Calu3 (cell line): ENCODE measurements around a stretch of chr1.

- PRO-cap: no peak
Observed at GRCh38 chr1:27358353-27358968, 8.3 kb downstream of the MAP3K6 start.

DNA sequence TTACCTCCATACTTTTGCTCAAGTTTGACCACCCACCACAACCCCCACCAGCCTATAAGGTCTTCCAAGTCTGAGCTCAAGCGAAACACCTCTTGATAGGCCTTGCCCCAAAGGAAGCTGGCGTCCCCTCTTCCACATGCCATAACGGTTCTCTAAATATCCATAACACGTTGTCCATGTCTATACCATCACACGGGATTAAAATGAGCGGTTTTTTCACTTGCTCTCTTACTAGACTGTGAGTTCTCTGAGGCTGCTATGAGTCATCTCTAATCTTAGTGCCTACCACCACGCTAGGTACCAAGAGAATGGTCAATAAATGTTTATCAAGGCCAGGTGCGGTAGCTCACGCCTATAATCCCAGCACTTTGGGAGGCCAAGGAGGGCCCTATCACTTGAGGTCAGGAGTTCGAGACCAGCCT lies 41.0 kb downstream of the WASF2 start:
- PRO-cap: no peak

GRCh38 chr1:27478124-27478593 lies 11.8 kb downstream of the WASF2 start:
- PRO-cap: no peak

DNA sequence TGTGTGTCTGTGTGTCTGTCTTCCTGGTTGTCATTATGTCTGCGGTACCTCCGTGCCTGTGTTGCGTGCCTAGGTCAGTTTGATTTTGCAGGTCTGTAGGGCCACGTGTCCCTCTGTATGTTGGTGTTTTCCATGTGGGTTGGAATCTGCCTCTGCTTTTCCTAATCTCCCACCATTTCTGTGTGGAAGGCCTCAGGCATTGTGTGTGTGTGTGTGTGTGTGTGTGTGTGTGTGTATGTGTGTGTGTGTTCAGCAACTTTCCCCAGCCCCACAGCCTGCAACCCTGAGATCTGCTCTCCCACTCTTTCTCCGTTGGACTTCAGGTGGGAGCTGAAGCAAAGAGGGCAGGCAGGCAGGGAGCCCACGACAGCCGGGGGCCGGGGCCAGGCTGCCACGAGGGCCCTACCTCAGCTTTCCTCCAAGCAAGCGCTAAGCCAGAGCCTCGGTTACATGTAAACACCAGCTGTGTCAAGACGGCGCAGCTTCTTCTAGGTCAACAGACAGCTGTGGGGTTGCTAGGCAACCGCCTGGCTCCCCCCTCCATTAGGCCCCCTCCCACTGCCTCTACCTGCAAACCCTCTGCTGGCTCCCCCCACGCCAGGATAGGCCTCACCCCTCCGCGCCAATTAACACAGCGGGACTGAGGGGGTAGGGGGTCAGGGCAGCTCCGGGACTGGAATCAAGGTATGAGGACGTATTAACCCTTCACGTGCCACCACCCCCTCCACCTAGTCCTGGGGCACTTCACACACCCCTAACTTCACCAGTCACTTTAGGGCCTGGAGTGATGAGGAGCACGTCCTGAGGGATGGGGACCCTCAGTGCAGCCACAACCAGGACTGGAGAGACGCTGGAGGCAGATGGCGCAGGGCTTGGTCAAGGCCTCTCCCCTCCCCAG lies 37.1 kb upstream of the WASF2 start:
- PRO-cap: no peak

DNA sequence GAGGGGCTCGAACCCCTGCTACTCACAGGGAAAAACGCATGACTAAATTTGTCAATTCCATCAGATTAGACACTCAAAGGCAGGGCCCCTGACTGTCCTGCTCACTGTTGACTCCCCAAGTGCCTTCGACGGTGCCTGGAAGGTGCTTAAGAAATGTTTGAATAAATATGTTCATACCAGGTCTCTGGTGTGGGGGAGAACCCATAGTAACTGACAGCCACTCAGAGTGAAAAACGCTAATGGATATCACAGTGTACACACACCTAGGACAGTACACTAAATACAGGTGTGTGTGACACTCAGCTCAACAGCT lies 39.7 kb upstream of the WASF2 start:
- PRO-cap: no peak

GRCh38 chr1:27532184-27532427 lies 42.1 kb upstream of the WASF2 start:
- PRO-cap: no peak

GRCh38 chr1:27569014-27569425 lies 34.9 kb downstream of the AHDC1 start:
- PRO-cap: no peak

DNA sequence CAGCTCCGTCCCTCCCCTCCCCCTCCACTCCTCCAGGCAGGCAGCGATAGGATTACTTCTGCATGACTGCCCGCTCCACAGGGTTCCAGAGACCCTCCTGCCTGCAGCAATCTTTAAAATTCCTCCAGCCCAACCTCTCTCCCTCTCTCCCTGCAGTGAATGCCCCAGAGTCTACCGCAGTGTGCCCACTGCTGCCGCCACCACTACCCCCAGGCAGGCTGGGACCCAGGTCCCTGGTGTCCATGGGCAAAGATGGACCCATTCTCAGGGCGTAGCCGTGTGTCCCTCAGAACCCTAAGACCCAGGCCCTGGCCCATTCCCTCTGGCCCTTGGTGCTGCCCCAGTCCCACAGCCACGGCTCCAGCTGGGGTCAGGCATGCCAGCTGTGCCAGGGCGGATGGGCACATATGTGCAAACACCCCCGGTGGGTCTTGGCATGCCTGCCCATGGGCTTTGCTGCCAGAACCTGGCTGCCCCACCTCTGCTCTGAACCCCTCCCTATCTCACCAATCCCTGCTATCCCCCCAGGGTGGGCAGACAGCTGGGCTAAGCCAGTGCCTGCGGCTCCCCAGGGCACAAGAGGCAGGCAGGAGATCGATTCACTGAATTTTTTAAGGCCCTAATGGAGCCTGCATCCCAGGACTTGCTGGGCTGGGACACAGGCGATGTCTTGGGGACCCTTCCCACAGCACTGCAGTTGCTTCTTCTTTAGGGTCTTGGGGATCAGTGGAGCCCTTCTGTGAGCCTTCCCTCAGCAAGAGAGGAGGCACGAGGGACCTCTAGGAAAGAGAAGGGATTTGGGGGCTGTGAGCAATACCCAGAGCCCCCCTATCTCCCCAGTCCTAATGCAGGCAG lies 10.5 kb downstream of the AHDC1 start:
- PRO-cap: no peak

GRCh38 chr1:27597665-27598748 lies 5.9 kb downstream of the AHDC1 start:
- PRO-cap: no peak

GRCh38 chr1:27873623-27874175 lies 1.4 kb downstream of the THEMIS2 start:
- PRO-cap: no peak

- PRO-cap: no peak
Observed at GRCh38 chr1:27886096-27886661, 13.8 kb downstream of the THEMIS2 start.

- PRO-cap: no peak
Observed at GRCh38 chr1:27958541-27959133, 1.1 kb upstream of the XKR8 start.

GRCh38 chr1:27992271-27992856 lies 32.6 kb downstream of the XKR8 start:
- PRO-cap: no peak

DNA sequence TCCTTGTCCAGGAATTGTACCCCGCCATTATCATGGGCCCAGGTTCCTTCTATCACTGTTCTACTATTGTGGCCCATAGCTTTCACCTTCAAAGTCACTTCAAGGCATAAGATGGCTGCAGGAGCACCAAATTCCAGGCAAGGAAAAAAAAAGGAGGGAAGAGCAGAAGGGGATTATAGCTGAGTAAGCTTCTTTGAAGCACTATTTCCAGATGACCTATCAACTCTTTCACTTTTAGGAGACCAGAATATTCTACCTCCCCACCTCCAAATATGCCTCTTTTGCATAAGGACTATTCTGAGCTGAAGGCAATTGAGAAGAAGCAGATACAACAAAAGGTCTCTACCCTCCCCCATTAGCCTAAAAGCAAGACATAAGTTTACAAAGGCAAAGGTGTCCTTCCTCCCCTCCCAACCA lies 41.8 kb downstream of the PTAFR start:
- PRO-cap: no peak

GRCh38 chr1:28236848-28237523 lies 1.1 kb downstream of the ATP5IF1 start:
- PRO-cap: no peak

- PRO-cap: no peak
Observed at GRCh38 chr1:28278540-28279310, 19.4 kb downstream of the SESN2 start.

DNA sequence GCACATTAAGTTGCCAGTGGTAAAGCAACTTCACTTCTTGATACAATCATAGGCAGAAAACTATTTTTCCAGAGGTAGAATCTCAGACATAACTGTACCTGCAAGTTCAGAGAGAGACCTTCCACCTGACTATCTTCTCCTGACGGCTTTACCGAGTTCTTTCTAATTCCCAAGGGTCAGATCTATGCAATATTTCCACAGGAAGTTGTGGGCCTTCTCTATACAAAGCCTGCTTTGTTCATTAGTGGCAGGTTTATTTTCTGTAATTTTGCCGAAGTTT lies 58.2 kb upstream of the RCC1 start:
- PRO-cap: no peak

GRCh38 chr1:28507612-28508366 lies 1.9 kb downstream of the RCC1 start:
- PRO-cap: no peak

- PRO-cap: no peak
Observed at GRCh38 chr1:28594550-28595038, 2.5 kb downstream of the RAB42 start.

GRCh38 chr1:28930324-28930539 lies 15.9 kb downstream of the EPB41 start:
- PRO-cap: no peak